Epithelial cell of proximal tubule (primary cell): Measurements from ENCODE around the genes DNAL1 and VRTN.

GRCh38 chr14:73610654-73611144 lies 1.6 kb upstream of the ACOT6 start:
- RAMPAGE, long total RNA: no peak
- RRBS: no CpG with 5 or more reads among the region's 2 CpGs

DNA sequence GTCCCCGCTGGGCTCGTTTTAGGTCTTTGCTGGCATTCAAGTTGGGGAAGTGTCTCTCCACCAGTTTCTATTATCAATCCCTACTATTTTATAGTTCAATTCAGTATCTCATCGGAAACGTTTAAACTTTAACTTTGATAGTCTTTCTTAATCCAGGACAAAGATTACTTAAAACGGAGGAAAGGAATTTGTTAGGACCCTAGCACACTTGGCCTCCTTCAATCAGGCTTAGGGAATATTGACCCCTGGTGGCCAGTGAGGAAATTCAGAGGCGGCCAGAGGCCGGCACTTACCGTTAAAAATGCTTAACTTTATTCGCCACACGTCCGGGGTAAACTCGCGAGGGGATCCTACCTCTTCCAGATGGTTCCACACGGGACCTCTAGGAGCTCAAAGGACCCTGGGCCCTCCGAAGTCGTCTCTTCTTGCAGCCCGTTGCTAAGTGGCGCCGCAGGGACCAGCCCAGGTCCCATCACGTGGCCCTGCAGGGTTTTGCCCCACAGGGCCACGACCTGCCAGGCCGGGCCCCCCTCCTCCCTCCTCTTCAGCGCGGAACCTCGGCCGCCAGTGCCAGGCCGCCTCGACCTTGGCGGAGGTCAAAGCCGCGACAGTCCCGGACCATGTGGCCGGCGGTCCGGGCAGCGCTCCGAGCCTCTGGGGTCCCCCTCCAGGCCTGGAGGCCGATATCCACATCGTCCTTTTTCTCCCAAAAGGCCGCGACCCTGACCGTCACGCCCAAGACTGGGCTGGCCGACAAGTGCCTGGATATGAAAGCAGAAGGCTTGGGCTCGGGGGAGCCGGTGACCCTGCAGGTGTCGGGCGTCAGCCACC lies 11.2 kb upstream of the DNAL1 start:
- RAMPAGE, long total RNA: no peak
- RRBS: 3% methylated on average over 12 of the region's 48 CpGs

DNA sequence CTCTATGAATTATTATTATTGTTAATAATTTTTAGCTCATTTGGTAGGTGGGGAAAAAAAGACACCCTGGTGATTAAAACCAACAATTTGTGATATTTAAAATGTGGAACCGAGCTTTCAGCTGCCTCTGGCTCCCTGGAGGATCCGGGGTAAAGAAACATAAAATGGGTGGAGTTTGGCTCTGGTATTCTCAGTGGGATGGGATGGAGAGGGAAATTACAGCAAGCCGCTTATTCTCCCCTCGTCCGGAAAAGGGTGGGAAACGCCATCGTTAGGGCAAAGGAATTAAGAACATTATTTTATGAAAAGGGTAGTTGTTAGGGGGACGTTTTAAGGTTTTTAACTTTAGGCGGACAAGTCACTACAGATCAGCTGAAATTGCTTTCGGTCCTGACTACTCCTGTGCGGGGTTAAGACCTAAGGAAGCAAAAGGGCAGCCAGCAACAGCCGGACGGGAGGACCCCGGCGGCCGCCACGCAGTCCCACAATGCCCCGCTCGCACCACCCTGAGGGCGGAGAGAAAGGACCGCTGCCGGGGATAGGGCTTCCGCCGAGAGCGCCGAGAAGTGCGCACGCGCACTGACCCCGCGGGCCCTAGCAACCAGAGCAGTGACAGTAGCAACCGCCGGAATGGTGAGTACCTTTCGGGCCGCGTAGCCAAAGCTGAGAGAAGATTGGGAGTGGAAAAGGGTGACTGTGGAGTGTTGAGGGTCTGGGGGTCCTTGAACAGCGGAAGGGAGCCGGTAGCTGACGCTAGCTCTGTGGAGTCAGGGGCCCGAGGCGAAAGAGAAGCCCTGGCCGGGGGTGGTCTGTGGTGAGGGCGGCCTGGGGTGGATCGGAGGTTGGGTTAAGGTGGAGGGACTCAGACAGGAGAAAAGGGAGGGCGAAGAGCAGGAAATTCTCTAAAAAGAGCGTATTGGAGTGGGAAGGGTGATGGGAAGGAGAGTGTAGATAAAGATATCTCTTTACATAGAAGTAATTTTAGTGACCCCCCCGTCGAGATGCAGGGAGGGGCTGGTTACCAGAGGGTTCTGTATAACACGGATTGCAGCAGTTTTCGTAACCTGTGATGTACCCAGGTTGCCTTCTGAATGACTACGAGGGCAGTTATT lies at the start of gene DNAL1:
Gene DNAL1, plus strand, starts transcription at position 577 of the 1,112 bp plus-strand sequence.
- RAMPAGE, long total RNA: no peak
- RRBS: 1% methylated on average over 28 of the region's 51 CpGs

- RAMPAGE, long total RNA: no peak
- RRBS: no CpG with 5 or more reads among the region's 15 CpGs
Measured at GRCh38 chr14:73717964-73718431, 3.8 kb upstream of the PNMA1 start.

DNA sequence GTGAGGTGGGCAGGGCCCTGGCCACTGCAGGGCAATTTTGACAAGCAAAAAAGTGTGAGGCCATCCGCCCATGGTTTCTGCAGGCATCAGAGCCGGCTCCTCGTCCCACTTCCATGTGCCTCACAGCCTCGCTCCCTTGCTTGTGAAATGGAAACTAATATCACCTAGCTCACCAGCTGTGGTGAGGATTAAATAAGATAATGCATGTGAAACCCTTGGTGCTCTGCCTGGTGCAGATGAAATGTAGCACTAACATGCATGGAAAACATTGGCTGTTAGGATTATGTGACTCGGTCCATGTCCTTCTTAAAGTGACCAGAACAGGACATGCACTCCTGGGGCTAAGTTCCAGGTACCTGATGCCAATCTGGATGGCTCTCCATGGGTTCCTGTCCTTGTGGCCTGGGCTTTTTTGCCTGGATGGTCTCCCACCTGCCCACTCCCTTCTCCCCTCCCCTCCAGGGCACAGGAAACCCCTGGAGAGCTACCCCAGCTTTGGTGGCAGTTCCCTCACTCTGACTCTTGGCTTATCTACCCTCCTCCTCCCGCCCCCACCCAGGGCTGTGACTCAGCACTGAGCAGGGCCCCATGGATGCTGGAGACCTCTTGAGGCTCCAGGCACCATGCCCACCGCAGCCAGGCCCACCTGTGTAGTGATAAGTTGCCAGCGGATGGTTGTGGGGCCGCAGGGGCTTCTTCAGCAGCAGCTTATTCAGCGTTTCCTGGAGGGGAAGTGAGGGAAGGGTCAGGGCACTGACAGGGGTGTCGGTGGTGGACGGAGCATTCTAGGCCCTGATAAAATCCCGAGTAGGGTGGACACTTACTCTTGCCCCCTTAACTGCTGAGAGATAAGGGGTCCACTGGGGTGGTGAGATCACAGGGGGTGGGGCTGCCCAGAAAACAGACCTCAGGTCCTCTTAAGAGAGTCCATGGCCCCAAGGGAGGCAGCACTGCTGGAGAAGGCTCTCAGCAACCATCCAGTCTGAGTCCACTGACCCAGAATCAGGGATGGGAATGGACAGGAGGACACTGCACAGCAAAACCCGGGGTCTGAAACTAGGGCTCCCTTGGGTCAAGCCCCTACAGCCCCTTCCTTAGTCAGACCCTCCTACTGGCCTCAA lies 11.6 kb upstream of the PNMA1 start:
- RAMPAGE, long total RNA: no peak
- RRBS: no CpG with 5 or more reads among the region's 14 CpGs

DNA sequence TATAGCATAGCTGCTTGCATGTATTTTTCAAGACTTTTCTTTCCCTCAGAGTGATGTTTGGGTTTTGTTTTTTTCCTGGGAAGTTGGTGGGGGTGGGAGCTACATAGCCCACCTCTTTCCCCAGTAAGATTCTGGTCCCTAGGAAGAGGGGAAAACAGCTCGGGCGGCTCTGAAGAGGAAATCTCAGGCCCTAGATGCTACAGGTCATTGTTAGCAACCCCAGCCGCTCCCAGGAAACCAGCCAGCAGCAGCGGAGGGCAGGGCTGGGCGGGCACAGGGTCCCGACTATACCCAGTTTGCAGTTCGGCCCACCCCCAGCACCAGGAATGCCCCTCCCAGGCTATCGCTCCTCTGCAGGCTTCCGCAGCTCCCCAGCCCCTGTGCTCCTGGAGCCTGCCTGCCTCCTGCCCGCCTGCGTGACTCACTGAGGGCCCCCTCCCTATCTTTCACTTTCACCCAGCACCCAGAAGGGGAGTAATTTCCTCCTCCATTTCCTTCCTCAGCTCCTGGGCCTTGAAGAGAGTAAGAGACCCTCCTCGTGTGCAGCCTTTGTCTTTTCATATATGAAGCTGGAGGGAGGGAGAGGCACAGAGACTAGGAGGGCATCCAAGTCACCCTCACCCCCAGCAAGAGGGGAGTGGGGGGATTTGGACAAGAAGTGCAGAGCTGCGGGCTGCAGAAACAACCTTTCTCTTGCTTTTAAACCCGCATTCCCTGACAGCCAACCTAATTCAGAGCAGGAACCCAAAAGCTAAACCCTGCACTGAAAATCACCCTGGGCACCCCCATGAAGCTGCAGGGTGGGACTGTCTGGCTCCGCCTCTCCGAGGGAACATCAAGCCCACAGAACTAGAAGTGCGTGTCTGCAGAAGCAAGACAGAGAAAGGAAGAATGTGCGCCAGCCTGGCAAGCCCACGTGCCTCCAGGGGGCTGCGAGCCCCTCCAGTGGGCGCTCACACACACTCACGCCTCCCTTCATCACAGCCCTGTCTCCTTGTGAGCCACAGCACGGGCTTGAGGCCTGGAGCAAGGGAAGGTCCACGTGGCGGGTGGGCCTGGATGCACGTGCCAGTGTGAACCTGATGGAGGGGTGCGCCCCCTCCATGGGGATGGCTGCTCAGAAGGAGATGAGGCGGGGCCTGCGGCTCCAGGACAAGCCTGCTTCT lies 18.4 kb downstream of the MIDEAS start:
- RAMPAGE, long total RNA: no peak
- RRBS: no CpG with 5 or more reads among the region's 29 CpGs

DNA sequence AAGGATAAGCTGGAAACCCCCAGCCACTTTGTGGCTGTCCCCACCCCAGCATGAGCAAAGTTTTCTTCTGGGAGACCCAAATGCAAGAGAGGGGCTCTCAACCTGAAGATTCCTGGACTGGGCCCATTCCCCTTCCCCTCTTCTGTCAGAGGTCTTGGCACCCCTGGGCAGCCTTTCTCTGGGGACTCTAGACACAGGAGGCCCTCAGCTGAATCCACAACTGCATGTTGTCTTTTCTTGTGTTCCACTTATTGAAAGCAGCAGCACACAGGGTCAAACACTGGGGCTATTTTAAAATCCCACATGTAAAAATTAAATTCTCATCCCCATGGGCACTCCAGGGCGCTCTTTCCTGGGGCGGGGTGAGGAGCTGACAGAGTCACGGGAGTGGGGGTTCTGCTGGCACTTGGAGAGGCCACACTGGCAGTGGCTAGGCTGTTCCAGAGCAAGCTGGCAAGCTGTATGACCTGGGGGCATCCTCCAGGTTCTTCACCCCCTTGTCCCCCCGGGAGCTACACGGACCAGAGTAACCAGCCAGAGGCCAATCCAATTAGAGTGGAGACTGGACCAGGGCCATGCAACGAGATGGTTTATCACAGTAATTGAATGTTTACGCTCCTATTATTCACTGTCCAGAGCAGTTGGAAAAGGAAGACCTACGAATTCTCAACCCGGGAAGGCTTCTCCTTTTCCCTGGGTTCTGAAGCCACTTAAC lies 2.4 kb downstream of the MIDEAS start:
- RAMPAGE, long total RNA: no peak
- RRBS: no CpG with 5 or more reads among the region's 9 CpGs

- RAMPAGE, long total RNA: no peak
- RRBS: no CpG with 5 or more reads among the region's 6 CpGs
Measured at GRCh38 chr14:73760644-73760967, 503 bp upstream of the MIDEAS start.

DNA sequence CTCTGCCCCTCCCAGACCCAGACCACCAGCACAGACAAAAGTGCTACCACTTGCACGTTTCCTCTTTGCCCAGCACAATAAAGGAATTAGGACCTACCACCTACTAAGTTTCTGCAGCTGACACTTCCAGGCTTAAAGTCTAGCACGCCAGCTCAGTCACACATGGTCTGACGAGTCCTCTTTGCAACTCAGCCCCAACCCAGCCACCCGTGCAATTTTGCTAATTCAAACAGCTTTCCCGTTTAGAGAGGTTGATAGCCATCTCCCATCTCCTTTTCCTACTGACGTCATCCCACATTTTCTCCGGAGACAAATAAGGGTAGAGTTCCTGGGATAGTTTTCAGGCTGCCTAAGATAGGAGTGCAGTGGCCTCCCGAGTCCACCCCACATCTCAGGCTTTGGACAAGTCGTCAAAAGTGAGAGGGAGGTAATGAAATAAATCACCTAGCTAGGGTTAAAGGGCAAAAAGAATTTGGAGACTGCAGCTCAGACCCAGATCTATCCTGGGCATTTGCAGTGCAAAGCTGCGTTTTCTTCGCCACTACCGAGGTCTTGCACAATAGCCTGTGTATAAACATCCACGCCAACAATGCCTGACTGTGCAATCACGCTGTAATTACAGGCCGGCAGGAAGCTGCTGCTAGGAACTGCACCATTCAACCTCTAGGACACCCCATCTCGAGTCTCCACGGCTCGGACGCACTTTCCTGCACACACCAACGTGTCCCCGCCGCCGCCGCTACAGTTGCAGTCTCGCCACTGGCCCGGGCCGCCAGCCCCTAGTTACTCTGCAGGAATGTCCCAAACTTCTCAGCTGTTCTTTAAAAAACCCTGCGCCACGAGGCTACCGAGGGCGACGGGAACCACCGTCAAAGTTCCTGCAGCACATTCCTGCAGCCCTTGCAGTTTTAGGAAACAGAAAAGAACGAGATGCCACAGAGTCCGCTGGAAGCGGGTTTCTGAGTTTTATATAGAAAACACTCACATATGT lies 25.6 kb upstream of the MIDEAS start:
- RAMPAGE, long total RNA: no peak
- RRBS: no CpG with 5 or more reads among the region's 36 CpGs

DNA sequence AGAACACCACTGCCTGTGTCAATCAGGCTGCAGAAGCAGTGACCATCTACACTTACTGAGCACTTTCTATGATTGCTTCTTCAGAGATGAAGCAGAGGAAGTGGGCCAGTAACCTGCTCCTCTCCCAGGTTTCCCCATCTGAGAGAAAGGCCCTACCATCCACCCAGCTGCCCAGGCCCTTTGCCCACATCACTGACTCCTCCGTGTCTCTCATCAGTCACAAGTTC lies 7.0 kb downstream of the FAM161B start:
- RAMPAGE, long total RNA: no peak
- RRBS: no CpG with 5 or more reads among the region's 1 CpG

DNA sequence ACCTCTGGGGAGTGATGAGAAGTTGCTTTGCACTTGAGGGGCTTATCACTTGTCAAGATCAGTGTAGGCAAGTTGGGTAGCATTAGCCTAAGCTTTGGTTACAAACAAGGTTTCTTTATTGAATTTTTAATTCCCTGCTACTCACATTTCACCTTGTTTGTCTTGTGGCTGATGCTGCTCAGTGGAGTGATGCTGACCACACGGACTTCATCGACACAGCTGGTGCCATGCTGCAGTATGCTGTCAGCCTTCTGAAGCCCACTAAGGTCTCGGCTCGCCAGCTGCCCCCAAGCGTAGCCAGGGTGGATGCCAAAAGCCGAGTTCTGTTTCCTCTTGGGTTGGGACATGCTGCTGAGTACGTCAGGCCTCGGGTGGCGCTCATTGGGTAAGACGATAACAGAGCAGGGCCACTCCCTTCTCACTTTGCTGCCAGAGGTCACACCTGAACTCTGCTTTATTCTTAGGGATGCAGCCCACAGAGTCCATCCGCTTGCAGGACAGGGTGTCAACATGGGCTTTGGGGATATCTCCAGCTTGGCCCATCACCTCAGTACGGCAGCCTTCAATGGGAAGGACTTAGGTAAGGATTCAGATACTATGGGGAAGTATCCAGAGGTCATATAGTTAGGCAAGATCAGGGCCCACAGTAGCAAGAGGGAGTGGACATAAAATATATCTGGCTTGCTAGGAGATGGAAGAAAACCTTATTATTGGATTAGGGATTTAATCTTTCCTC lies 11.1 kb downstream of the COQ6 start:
- RAMPAGE, long total RNA: no peak
- RRBS: no CpG with 5 or more reads among the region's 12 CpGs

DNA sequence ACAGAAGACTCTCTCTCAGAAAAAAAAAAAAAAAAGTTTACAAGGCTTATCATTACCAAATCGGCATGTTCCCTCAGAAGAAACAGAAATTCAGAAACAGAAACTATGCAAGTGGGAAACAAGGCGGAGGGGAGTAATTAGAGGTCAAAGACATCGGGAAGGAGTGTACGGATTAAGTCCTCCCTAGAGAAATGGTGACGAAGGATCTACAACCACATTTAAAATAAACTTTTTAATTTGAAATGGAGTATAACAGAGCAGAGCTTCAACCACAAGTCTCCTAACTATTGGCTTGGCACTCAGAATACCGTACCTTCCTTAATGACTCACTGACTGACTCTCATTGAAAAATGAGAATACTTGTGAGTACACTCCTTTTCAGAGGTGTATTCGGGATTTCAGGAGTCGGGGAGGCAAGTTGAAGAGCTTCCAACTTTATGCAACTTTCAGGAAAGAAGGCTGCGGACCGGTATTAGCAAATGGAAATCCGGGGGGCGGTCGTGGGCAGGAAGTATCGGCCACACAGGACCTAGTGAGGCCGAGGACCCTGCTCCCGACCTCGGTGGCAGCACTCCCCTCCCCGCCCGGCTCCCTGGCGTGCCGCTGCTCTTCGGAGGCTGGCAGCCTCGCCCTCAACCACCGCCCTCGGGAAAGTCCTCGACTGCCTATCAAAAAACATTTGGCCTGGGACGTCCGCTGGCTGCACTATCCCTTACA lies 769 bp downstream of the ENTPD5 start:
- RAMPAGE, long total RNA: no peak
- RRBS: under 1% methylated on average over 8 of the region's 28 CpGs

GRCh38 chr14:74071142-74071744 lies 13.0 kb downstream of the ALDH6A1 start:
- RAMPAGE, long total RNA: no peak
- RRBS: no CpG with 5 or more reads among the region's 3 CpGs

DNA sequence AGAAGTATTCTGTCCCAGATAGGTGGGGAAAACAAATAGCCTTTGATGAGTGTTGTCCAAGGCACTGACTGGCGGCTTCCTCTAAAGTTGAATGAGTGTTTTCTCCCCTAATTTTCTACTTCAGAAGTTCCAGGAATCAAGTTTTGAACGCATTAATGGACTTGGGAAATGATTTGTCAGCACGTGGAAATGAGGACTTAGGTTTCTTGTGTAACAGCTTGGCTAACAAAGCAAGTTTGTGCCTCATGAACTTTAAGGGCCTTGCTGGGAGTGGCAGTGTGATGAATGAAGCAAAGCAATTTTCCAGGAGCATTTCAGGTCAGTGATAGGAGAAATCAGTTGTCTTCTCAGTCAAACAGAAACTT lies 57.0 kb downstream of the LIN52 start:
- RAMPAGE, long total RNA: no peak
- RRBS: no CpG with 5 or more reads among the region's 3 CpGs

DNA sequence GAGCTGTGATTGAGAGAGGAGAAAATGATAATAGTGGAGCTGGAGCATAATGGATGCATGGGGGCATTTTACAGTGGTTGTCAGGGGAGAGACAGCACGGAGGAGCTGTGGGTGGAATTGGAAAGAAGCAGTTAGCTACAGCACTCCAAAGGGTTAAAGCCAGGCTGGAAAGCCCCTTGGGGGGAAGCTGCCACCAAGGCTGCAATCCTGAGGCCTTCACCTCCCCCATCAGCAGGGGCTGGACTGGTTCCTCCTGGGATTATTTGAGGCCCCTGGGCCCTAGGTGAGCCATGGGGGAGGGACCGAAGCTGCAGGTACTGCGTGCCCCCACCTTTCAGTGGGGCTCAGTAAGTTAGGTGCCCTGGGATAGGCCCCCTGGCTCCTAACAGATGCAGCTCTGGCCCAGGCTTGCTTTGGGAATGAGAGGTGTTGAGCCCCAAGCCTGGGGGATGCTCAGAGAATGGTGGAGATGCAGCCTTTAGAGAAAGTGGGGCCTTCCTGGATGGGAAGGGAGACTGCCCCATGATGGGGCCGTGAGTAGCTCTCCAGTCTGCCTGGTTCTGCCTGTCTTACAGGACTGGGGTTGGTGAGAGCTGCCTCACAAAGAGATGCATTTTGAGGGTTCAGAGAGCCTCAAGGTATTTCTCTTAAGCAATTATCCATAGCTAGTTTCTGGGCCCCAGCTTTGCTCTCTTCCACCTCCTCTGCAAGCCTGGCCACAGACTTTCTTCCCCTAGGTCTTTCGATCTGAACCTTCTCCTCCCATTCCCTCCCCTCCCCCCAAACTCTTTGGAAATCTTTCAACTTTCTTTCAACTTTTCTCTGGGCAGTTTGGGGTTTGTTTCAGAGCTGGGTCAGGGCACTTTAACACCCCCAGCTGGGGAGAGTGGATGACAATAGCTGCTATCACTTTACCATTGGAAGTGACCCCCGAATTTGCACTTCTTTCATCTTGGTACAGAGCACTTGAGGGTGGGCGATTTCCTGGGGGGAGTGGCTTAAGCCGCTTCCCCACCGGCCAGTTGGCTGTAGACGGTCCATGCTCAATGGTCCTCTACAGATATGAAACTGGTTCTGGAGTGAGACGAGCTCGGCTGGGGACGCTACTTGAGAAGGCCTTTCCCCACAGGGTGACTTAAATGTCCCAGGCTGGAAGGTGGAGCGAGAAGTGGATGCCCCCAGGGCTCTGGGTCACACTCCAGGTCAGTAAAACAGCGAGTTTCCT lies at the start of gene VRTN:
Gene VRTN, plus strand, starts transcription at position 1,021 of the 1,225 bp plus-strand sequence.
- RAMPAGE, long total RNA: no peak
- RRBS: no CpG with 5 or more reads among the region's 15 CpGs

- RAMPAGE, long total RNA: no peak
- RRBS: no CpG with 5 or more reads among the region's 17 CpGs
Measured at GRCh38 chr14:74501133-74501813, 7.7 kb downstream of the ISCA2 start.

DNA sequence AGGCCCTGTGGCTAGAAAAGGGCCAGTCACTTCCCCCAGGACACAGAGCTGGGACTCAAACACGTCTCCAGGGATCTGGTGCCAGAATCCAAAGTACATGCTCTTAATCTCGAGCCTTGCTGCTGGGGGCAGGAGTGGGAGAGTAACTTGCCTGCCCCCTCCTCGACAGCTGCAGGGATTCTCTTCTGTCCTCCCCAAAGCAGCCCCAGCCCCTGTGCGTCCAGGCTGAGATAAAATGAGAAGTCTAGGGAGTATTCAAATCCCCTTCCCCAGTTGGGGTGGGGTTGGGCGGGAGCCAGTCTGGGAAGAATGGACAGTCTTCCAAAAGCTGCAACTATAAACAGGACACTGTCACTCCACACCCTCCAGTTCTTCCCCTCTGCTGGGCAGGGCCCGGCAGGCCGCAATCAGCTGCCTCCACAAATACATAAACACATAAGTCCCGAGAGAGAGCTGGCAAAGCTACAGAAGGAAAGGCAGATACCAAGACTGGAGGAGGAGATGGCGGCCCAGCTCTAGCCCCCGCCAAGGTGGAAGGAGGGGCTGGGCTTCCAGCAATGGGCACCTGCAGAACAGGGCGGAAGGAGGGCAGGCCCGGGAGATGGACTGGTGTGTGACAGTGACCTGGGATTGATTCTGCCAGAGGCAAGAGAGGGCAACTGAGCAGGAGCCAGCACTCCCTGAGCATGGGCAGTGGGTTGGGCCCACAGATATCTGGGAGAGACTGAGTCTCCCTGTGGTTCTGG lies 12.7 kb downstream of the LTBP2 start:
- RAMPAGE, long total RNA: no peak
- RRBS: no CpG with 5 or more reads among the region's 12 CpGs

GRCh38 chr14:74609263-74609505 lies 2.9 kb downstream of the LTBP2 start:
- RAMPAGE, long total RNA: no peak
- RRBS: no CpG with 5 or more reads among the region's 3 CpGs

GRCh38 chr14:74610727-74611323 lies 1.2 kb downstream of the LTBP2 start:
- RAMPAGE, long total RNA: no peak
- RRBS: 19% methylated on average over 8 of the region's 44 CpGs

- RAMPAGE, long total RNA: no peak
- RRBS: no CpG with 5 or more reads among the region's 3 CpGs
Measured at GRCh38 chr14:74653485-74653752, 41.4 kb upstream of the LTBP2 start.